T47D (cell line): ENCODE data around the genes SDE2, STUM, ITPKB and SNAP47.

- RRBS = 3% methylated on average over 21 of the region's 62 CpGs
Observed at GRCh38 chr1:225999232-226000307, at the start of gene SDE2. TSS of gene SDE2 (minus strand) at chr1:225999343.

GRCh38 chr1:226062919-226063379 lies 433 bp downstream of the H3-3A start:
- RRBS = 2% methylated on average over 6 of the region's 34 CpGs

DNA sequence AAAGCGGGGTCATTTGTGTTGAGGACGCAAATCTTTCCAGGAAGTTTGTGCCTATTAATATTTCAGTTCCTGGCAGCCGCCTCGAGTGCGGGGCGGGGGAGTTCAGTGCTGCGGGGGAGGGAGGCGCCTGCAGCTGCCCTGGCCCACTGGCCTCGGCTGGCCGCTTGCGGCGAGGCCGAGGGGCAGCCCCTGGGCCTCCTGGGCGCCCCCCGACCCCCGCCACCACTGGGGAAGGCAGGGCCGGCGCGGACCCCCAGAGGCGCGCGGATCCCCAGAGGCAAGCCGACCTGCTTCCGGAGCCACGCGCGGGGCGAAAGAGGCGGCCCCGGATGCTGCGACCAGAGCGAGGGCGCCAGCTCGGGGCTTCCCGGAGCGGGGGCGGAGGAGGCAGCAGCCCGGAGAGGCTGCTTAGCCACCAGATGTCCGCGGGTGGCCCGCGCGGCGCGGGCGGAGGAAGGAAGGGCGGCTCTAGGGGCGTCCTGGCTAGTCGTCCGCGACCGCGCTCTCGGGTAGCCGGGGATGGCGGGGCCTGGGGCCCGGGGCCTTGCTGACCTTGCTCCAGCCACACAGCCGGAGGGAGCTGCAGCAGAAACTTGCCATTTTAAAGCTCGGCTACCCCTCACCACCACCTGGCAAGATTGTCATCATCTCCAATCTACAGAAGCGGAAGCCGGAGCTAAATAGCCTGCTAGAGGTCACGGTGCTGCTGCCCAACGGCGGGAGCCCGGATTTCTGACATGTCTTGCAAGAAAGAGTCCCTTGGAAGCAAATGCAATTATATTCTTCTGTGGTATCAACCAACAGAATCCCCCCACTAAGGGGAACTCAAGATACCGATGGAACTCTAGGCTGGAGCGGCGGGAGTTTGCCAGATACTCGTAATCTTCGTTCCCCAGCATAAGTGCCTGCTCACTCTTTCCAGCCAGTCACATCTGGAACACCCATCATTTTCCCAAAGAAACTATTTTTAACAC lies 48.1 kb downstream of the H3-3A start:
- RRBS = 2% methylated on average over 31 of the region's 70 CpGs

GRCh38 chr1:226153365-226154255 lies 32.9 kb downstream of the ACBD3 start:
- RRBS = no CpG with 5 or more reads among the region's 1 CpG

GRCh38 chr1:226308087-226309070 lies 585 bp downstream of the LIN9 start:
- RRBS = 1% methylated on average over 28 of the region's 48 CpGs

- RRBS = 0% methylated on average over 1 of the region's 39 CpGs
Observed at GRCh38 chr1:226309603-226310449, 862 bp upstream of the LIN9 start.

DNA sequence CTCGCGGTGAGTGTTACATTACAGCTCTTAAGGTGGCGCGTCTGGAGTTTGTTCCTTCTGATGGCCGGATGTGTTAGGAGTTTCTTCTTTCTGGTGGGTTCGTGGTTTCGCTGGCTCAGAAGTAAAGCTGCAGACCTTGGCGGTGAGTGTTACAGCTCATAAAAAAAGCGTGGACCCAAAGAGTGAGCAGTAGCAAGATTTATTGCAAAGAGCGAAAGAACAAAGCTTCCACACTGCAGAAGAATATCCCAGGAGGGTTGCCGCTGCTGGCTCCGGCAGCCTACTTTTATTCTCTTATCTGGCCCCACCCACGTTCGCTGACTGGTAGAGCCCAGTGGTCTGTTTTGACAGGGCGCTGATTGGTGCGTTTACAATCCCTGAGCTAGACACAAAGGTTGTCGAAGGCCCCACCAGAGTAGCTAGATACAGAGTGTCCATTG lies 17.8 kb upstream of the PARP1 start:
- RRBS = no CpG with 5 or more reads among the region's 17 CpGs

- RRBS = under 1% methylated on average over 51 of the region's 103 CpGs
Observed at GRCh38 chr1:226548172-226549220, at the start of gene STUM. TSS of gene STUM (plus strand) at chr1:226548764.

DNA sequence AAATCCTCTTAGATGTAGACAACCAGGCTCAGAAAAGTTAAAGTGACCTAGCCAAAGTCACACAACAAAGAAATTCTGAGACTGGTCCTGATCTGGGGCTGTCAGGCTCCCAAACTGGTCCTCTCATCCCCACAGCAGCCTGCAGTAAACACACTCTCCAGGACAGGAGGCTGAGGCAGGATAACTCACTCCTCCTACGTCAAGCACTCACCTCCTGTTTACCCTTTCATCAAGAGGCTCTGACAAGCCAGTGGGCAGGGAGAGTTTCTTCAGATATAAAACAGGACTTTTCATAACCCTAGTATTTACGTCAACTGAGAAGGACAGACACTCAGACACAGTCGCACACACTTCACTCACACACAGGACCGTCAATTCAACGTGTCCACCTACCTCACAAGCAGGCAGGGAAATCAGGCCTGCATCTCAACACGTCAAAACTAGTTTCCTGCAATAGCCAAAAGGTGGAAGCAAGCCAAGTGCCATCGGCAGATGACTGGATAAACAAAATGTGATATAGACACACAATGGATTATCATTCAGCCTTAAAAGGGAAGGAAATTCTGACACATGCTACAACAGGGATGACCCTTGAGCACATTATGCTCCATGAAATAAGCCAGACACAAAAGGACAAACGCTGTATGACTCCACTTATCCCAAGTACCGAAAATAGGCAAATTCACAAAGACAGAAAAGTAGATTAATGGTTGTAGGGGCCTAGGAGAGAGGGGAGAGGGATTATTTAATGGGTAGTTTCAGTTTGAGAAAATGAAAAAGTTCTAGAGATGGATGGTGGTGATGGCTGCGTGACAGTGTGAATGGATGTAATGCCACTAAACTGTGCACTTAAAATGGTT lies 48.5 kb downstream of the ITPKB start:
- RRBS = no CpG with 5 or more reads among the region's 10 CpGs

GRCh38 chr1:226728568-226728949 lies 10.5 kb downstream of the ITPKB start:
- RRBS = no CpG with 5 or more reads among the region's 2 CpGs

GRCh38 chr1:226738915-226739599 lies at the start of gene ITPKB:
TSS of gene ITPKB (minus strand) at chr1:226739282.
- RRBS = 2% methylated on average over 5 of the region's 26 CpGs

GRCh38 chr1:226954610-226954992 lies 14.5 kb downstream of the COQ8A start:
- RRBS = no CpG with 5 or more reads among the region's 3 CpGs

DNA sequence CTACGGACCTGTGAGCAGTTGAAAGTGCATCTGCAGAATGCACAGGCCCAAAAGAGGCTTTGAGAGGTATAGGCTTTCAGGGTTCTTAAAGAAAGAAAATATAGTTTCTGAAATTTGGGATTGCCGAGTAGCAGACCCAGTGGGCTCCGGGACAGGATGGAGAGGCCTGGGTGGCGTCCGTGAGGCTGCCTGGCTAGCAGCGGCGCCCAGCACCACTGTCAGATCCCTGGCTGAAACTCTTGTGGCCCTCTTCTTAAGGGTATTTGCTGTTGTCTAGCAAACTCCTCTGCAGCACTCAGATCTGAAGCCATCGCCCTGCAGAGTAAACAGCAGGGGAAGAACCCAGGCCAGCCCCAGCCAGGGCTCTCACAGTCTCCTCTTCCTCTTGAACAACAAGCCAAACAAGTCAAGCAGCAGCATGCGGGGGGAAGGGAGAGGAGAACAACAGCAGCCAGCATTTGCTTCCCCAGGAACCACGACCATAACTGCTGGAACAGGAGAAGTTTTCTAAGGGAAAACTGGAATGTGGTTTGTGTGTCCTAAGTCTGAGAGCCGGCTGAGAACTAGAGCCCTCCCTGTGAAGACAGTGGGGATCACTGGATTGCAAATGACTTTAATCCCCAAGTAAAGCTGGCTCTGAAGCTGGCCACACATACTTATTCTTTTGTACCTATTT lies 48.1 kb downstream of the COQ8A start:
- RRBS = no CpG with 5 or more reads among the region's 11 CpGs

DNA sequence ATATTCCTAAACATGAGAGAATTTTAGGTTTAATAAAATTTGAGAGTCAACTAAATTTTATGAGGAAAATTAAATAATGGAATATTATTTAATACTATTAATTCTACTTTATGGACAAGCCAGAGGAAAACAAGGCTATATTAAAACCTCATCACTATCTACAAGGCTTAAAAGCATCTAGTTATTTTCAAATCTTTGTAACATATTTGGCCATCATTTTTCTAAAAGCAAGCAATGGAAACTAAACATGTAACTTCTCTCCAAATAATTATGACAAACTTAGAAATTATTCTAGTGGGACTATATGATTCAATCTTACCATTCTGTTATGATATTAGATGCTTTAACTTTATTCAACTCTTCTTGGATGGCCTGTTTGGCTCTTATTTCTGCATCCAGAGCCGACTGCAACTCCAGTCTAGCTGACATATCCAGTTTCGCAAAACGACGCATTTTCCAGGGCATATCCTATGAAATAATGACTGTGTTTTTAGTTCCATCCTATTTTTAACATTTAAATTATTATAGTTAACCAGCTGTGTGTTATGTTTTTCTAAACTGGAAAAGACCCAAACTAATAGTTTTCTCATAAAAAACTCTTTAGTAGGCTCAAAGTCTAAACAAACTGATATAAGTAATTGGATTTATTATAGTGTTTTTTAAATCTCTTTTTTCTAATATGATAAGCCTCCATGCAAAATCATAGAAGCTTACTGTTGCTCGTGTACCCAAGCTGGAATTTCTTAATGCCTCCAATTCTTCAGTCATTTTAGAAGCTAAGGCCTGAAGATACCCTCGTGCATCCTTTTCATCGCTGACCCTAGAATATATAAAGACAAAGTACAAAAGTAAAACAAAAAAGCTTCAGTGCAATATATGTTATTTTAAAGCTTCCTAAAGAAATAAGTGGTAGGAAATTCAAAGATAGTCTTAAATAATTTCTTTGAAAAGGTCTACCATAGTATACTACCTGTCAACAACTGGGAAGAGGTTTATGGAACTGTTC lies 133.8 kb downstream of the COQ8A start:
- RRBS = no CpG with 5 or more reads among the region's 7 CpGs

GRCh38 chr1:227733759-227734383 lies 1.2 kb downstream of the JMJD4 start:
- RRBS = no CpG with 5 or more reads among the region's 21 CpGs

GRCh38 chr1:227734954-227735946 lies at the start of gene SNAP47:
TSS of gene SNAP47 (plus strand) at chr1:227735435.
- RRBS = 1% methylated on average over 51 of the region's 104 CpGs

DNA sequence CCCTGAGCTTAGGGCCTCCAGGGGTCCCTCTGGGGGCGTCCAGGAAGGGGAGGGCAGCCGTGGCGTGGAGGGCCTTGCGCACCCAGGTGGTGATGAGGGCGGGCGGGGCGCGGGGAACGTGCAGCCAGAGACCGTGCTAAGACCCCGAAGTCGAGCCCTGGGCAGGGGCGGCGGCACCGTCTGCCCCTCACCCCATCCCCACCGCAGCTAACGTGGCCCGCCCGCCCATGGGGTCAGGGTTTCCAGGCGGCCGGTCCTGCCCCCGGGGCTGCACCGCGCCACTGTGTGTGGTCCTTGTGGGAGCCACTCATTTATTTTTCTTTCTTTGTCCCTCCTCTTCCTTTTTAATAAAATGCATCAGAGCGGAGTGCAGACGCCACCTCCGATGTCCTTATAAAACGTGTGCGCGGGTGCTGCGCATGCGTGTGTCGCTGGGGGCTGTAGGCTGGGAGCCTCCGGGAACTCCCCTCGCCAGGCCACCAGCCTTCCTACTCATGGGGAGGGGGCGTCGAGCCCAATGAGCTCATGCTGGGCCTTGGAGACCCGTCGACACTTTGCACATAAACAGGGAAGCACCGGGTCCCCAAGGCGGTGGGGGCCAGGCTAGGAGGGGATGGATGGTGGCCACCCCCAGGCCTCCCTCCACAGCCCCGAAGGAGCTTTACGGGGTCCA lies 60.0 kb downstream of the WNT9A start:
- RRBS = 83% methylated on average over 5 of the region's 43 CpGs

GRCh38 chr1:227943930-227944531 lies 3.7 kb downstream of the WNT9A start:
- RRBS = no CpG with 5 or more reads among the region's 21 CpGs

DNA sequence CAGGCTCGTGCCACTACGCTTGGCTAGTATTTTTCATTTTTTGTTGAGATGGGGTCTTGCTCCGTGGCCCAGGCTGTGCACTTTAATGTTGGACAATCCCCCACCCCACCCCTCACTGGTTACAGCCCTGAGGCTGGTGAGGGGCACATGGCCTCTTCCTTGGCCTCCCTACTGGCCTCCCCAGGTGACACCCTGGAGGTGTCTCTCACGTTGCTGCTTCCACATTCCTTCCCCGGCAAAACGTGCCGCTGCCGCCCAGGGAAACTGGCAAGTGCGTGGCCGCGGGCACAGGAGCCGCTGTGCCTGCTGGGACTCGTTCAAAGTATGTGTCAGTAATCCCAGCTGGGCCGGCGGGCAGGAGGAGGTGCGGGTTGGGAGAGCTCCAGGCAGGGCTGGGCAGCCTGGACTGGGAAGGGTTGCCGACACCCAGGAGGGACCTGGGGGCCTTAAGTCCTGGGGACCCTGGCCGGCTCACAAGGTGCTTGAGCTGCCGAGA lies 6.4 kb downstream of the WNT3A start:
- RRBS = 4% methylated on average over 9 of the region's 19 CpGs

DNA sequence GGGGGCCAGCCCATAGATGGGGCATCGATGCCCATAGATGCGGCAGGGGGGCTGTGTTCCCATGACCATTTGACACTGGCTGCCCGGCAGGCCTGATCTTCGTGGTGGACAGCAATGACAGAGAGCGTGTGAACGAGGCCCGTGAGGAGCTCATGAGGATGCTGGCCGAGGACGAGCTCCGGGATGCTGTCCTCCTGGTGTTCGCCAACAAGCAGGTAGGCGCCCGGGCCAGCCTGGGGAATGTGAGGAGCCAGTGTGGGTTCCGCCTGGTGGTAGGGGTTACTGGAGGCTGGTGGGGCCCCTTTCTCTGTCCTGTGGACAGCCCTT lies 5.7 kb downstream of the C1orf35 start:
- RRBS = 92% methylated on average over 6 of the region's 14 CpGs